ENCODE data around the genes PRDM9 and GOLPH3.

DNA sequence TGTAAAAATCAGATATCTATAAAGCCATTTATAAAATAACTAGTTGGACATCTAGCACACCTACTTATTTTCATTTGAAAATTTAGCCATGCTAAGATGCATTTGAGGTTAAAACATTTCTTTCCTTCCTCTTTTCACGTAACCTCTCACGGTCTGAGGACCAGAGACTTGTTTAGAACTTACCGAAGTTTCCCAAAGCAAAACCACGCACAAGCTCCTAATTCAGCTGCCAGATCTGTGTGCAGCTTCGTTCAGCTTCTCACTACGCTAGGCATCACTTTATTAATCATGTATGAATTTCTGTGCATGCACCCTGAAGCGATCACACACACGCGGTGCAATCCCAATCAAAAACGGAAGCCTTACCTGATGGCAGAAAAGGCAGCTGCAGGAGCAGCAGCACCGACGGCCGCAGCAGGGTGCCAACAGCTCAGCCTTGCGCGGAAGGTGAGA lies 426 bp downstream of the CDH12 start:
- RRBS = no CpG with 5 or more reads among the region's 15 CpGs

DNA sequence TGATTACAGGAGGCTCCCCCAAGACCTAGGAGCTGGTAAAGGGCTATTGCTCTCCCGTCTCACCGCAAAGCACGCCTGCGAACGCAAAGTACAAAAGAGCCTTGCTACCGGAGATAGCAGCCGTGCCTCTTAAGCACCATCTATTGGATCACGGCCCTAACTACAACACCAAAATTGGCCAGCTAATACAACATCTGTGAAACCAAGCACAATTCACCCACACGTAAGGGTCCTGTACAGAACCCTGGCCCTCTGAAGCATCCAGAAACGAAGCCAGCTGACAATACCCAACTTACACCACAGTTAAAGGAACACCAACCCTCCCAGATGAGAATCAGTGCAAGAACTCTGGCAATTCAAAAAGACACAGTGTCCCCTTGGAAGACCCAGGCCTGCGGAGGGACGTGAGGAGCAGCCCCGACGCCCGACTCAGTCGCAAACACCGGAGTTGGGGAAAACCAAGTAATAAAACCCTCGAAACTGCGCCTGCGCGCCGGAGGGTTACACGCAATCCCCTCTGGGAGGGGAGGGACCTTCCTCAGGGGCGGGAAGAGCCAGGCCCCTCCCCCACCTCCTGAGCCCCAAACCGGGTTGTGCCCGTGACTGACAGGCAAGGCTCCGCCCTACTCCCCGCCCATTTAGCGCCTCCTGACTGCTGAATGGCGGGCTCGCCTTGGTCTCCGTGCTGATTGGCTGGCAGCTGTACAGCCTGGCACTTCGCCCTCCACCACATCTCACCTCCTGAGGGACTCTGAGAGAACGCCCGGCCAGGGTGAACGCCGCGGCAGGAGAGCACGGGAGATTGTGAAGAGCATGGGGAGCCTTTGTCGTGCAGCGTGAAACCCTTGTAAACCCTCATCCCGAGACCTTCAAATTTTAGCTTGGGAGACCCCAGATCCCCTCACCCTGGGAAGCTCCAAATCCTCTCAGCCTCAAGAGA lies at the start of gene PRDM9:
PRDM9 (plus strand) TSS at position 744 of the 940 bp plus-strand sequence.
- RRBS = 40% methylated on average over 4 of the region's 42 CpGs

DNA sequence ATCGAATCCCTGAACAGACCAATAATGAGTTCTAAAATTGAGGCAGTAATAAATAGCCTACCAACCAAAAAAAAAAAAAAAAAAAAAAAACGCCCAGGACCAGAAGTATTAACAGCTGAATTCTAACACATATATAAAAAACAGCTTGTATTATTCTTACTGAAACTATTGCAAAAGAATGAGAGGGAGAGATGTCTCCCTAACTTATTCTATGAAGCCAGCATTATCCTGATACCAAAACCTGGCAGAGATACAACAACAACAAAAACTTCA lies 327.7 kb downstream of the PRDM9 start:
- RRBS = no CpG with 5 or more reads among the region's 2 CpGs

DNA sequence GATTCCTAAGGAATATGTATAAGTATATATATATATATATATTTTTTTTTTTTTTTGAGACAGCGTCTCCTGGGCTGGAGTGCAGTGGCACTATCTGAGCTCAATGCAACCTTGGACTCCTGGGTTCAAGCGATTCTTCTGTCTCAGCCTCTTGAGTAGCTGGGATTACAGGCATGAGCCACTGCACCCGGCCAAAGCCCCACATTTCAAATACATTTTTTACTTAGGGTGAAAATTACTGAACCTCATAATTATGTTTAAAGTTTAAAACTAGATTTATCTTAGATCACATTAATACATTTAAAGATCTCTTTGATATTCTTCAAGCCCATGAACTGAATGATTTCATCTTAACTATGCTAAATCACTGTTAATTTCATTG lies 377.3 kb downstream of the PRDM9 start:
- RRBS = no CpG with 5 or more reads among the region's 3 CpGs

DNA sequence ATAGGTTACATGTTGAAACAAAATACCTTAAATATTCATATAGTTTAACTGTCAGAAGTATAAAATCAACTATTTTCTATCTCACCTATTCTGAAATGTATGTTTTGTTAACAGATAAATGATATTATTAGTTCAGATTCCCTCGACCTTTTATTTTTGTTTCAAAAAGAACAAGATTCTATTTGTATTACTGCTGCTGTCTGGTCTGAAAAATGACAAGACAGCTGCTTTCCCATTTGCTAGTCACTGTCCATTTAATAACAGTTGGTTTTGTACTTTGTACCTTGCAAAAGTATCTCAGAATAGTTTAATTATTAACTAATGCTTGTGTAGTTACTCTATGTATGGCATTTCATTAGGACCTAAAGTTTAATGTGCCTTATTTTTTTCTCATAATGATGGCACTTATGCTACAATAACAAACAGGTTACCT lies 134.4 kb downstream of the CDH10 start:
- RRBS = no CpG with 5 or more reads among the region's 1 CpG

DNA sequence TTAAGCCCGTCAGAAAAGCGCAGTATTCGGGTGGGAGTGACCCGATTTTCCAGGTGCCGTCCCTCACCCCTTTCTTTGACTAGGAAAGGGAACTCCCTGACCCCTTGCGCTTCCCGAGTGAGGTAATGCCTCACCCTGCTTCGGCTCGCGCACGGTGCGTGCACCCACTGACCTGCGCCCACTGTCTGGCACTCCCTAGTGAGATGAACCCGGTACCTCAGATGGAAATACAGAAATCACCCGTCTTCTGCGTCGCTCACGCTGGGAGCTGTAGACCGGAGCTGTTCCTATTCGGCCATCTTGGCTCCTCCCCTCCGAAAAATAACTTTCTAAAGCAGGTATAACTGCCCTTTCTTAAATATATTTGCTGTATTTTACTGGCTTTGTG lies 438.6 kb upstream of the CDH10 start:
- RRBS = no CpG with 5 or more reads among the region's 21 CpGs

GRCh38 chr5:27471848-27473283 lies 434.0 kb upstream of the CDH9 start:
- RRBS = no CpG with 5 or more reads among the region's 18 CpGs

DNA sequence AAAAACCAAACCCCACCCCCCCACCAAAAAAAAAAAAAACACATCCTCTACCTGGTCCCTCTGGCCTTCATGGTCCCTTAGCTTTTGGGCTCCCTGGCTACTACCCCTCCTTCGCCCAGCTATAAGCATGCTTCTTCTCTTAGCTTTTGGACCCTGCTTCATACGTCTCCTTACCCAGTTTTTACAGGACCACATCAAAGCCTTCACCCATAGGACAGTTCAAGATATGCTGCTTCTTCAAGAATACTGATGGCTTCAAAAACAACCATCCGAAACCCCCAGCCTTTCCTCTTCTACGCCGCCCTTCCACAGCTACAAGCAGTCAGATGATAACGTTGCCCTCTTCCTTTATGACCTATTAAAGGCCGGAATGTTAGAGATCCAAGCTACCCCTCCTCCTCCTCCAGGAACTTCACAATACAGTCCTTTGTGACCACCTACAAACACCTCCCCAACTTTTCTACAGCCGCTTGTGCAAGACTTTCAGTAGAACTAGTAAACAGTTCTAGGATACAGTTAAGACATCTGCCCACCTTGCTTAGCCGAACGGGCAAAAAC lies 1797.7 kb upstream of the CDH6 start:
- RRBS = no CpG with 5 or more reads among the region's 10 CpGs

GRCh38 chr5:31193944-31194146 lies 359 bp downstream of the CDH6 start:
- RRBS = 2% methylated on average over 12 of the region's 25 CpGs

- RRBS = no CpG with 5 or more reads among the region's 2 CpGs
These were observed 13.0 kb upstream of the PDZD2 start for GRCh38 chr5:31625966-31626361.

- RRBS = no CpG with 5 or more reads among the region's 6 CpGs
These were observed 237.5 kb downstream of the GOLPH3 start for GRCh38 chr5:31936605-31937117.

DNA sequence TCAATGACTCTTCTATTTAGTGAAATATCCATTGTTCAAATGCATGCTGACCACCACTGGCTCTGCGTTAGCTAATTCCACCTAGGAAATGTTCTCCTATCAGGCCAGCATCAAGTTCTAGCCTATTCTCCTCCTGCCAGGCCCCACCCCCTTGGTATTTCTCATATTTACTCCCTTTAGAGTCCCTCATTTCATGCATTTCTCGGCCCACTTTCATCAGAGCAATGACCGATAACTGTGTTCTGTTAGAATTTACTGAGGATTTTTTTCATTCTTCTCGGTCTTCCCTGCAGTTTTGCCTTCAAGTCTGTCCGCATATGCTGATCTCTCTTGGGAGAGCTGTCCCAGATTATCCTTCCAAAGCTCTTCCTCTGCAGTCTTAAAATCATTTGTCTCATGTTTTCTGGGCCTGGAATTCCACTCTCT lies 143.4 kb downstream of the GOLPH3 start:
- RRBS = no CpG with 5 or more reads among the region's 5 CpGs

DNA sequence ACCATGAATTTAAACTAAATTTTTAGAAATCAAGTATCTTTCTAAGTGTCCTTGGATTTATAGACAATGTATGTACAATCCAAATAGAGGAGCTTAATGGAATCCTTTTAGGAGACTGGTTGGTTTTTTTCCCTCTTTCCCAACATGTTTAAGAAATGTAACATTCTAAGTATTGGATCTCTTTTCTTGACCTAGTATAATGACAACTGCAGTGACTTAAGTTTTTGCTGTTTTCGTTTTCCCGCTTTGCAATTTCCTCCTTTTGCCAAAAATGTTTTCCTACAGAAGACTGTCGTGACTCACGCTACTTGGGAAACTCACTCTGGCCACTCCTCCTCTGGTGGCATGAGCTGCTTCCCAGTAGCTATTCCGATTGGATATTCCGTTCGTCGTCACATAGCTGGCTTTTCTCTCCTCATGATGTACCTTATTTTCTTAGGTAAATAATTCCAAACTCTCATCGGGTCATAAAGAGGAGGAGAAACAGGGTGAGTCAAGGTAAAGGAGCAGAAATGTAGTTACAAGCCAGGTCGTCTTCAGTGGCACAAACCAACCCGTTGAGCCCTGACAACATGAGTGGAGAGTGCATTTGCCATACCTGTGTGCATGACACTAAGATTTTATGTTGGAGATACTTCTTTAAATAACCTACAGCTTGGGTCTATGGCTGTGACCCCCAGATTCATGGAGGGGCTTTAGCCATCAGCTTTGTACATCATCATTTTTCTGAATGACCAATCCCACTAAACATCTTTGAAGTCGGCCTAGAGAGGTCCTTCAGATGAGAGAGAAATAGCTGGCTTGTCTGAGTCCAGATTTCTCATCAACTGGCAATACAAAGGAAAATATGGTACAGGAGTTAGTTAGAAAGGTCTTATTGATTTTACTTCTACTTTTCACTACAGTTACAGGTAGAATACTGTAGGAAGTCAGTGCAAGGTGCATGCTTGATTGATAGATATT lies 64.8 kb downstream of the GOLPH3 start:
- RRBS = no CpG with 5 or more reads among the region's 12 CpGs

DNA sequence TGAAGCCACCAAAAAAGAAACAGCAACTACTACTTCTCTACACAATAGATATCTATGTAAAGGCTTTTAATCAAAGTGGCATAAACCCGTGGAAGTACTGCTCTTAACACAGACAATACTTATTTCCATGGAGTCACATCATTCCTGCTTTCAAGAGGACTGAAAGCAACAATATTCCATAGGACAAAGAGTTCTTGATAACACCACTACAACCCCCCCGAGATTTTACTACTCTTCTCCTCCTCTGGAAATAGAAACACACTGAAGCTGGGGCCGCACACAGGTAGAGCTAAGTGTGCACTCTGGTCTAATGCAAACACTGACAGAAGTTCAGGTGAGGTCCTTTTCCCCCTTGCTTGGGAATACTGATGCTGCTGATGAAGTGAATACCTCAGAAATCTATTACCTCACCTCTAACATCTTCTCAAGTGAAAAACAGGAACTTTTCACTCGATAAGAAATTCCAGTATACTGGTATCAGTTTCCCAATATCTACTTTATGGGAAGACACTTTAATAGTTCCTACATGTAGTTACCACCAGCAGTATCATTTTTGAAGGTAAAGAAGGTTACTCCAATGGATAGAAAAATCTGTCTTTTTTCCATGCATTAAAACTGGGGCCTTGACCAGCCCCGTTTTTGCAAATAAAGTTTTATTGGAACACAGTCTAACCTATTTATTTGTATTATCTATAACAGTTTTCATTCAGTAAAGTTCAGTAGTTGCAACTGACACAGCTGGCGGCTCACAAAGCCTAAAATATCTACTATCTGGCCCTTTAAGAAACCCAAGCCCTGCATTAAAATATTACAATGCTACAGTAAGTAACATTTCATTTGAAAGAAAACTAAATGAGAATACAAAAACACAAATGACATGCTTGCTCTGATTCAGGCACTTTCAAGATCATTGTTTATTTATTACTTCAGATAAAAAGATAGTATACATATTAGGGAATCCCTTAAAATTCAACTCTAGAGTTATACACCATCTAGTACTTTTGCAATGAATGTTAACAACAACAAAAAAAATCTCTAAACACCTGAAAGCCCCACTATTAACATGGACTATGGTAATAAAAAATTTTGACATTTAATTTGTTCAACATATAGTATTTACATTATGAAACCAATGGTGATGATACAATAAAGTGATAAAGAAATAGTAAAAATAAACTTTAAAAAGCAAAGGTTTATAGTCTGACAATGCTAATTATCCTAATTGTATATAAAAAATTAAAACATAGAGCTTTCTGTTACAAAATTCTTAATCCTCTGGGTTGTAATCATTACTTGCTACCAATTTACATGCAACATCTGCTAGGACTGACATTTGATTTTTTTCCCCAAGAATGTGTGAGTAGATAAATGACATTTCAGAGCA lies 49.8 kb downstream of the GOLPH3 start:
- RRBS = no CpG with 5 or more reads among the region's 6 CpGs

DNA sequence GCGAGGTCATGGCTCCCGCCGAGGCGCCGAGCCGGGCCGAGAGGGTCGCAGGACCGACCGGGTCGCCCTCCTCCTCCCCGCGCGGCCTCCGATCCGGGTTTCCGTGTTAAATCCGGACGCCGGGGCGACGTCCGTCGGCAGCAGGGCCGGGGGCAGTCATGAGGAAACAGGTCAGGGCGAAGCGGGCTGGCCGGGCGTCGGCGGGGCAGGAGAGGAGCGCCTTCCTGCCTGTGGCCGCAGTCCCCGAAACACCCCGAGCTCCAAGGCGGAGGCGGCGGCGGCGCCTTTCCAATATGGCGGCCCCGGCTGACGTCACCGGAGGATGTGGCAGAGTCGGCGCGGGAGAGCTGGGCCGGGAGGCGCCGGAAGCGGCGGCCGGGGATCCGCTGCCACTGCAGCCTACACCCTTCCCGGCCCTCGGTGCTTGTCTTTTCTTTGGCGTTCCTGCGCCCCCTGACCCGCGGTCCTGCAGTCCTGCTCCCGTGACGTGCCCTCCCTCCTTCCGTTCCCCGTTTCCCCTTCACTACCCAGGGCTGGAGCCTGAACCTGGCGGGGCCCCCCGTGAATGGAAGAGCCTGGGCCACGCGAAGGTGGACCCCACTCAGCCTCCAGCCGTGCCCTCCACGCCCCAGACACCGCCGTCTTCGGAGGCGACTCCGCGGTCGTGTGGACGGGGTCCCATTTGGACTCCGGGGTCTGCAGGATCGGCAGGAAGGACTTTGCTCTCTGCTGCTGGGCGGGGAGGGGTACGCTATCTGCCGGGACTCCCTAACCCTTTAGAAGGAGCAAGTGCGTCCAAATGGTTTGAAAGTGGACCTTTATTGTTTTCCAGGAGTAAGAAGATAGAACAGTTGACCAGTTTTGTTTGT lies at the start of gene GOLPH3:
GOLPH3 (minus strand) TSS at position 295 of the 869 bp plus-strand sequence.
- RRBS = 3% methylated on average over 26 of the region's 84 CpGs

- RRBS = no CpG with 5 or more reads among the region's 12 CpGs
These were observed 30.0 kb upstream of the GOLPH3 start for GRCh38 chr5:32204075-32204586.

GRCh38 chr5:32274447-32274997 lies 38.2 kb downstream of the MTMR12 start:
- RRBS = no CpG with 5 or more reads among the region's 10 CpGs

DNA sequence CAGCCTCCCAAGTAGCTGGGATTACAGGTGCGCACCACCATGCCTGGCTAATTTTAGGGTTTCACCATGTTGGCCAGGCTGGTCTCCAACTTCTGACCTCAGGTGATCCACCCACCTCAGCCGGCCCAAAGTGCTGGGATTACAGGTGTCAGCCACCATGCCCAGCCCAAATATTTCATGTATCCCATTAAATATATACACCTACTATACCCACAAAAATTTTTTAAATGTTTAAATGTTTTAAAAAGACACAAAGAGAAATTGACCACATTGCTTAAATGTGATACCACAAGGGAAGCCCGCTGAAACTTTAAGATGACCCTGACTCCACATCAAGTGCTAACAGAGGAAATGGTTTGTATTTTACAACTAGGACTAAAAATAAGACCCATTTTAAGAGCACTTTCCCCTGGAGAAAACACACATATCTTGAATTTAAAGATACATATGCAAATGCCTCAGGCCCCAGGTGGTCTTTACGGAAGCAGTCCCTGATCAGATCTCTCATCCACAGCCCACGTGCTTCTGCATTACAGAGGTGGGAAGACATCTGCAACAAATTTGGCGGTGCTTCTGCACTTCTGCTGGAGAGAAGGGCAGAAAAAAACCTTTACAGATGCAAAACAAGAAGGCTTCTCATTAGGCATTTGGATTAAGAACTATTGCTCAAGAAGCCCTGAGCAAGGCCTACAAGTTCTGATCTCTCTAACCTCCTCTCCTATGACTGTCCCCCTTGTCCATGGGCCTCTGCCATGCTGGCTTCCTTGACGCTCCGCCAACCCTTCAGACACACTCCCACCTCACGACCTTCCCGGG lies 1.5 kb downstream of the MTMR12 start:
- RRBS = no CpG with 5 or more reads among the region's 10 CpGs

DNA sequence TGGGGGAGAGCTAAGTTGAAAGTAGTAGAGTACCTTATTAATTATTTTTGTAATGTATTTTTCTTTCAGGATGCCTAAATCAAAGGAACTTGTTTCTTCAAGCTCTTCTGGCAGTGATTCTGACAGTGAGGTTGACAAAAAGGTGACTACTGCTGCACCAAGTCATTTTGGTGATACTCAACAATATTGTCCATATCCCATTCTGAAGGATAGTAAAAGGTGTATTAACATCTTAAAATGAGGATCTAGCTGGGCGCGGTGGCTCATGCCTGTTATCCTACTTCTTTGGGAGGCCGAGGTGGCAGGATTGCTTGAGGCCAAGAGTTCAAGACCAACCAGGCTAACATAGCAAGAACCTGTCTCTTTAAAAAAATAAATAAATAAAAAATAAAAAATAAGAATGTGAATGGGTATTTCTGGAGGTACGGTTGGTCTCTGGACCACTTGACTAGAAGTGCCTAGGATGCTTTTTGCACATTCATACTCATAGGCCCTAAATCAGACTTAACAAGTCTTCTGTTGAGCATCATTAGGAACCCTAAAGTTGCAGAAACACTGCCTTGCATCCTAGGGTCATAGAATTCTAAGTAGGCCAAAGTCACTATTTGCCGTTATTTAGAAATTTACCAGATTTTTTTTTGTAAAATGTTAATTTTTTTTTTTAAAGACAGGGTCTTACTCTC lies 3.2 kb downstream of the SUB1 start:
- RRBS = no CpG with 5 or more reads among the region's 5 CpGs

- RRBS = no CpG with 5 or more reads among the region's 10 CpGs
These were observed 9.2 kb downstream of the SUB1 start for GRCh38 chr5:32594575-32594991.